ENCODE measurements around a stretch of chr6.

- PRO-cap: no peak
These were observed 42.2 kb downstream of the PPP1R14C start for GRCh38 chr6:150184762-150185636.

GRCh38 chr6:150272471-150273175 is 96.2 kb upstream of the IYD start:
- PRO-cap: no peak

GRCh38 chr6:150403113-150403793 is 34.4 kb downstream of the IYD start:
- PRO-cap: no peak

DNA sequence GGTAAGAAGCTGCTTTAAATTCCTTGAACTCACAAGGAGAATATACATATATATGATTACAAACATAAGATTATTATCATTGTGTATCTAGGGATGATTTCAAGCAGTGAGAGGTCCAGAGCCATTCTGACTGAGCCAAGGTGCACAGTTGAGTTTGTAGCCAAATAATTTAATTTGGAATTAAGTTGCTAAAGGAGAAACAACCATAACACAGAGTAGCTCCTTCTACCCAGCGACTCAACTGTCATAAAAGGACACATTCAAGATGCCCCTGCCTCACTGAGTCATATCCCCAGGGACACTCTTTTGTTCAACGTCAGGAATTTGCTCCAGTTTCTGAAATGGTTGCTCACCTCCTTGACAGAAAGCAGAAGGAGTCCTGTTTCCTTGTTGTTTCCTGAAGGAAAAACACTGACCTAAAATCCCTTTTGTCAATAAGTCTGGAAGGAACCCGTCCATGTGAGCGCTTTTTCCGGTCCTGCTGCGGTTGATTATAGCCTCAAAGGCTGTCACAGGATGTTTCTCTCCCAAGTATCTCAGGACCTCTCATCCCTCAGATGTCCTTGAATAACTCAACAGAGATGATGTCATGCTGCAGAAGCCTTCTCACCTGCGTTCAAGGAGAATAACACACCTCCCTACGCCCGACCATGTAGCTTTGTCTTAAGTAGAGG is 113.7 kb upstream of the PLEKHG1 start:
- PRO-cap: unidirectional peak, minus-strand start at position 243 of the sequence

DNA sequence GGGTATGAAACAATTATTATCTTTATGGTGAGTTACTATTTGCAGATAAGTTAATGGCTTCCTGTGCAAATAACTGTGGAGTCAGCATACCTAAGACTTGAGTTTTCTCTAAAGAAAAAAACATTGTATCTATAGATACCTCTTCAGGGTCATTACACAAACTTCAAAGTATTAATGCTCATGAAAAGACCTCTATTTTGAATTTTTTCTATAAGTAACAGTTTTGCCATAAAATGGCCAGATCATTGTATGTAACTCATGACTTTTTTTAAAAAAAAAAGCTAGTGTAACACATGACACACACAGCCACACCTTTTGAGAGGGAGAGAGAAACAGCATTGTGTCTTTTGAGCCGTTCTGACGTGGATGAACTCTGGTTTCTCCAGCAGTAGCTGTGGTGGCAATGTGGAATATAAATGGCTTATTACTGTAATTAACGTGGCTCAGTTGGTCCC is 36.4 kb downstream of the PLEKHG1 start:
- PRO-cap: no peak

- PRO-cap: no peak
These were observed 80.1 kb downstream of the PLEKHG1 start for GRCh38 chr6:150679740-150680291.

DNA sequence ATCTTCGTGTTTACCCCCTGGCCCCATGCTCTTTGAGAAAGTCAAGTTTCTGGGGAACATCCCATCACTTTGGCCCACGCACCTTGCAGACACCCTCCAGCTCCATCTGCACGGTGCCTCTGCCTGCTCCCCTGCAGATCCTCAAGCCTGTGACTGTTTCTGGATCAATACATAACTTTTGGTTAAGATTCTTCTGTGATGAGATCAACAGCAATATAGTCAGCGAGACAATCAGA is 109.4 kb upstream of the MTHFD1L start:
- PRO-cap: no peak

DNA sequence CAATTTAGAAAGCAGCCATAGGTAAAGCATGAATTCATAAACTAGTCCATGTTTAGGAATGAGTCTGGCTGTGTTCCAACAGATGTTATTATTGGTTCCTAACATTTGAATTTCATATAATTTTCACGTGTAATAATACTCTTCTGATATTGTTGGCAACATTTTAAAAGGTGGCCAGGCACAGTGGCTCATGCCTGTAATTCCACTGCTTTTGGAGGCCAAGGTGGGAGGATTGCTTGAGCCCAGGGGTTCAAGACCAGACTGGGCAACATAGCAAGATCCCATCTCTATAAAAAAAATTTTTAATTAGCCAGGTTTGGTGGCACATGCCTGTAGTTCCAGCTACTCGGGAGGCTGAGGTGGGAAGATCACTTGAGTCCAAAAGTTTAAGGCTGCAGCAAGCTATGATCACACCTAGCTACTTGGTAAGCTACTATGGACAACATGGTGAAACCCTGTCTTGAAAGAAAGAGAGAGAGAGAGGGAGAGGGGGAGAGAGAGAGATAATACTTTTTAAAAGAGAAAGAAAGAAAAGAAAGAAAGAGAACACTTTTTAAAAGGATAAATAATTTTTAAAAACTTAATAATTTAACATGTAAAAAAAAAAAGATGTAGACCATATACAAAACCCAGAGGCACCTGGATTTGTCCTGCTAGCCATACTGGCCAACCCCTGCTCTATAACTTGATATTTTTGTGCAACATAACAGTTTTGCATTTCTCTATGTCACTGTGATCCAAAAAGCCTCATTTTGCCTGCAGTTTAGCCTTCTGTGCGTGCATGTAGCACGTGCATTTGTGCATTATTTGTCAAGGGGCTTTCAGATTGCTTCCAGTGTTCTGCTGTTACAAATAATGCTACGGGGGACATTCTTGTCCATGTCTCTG is 116.4 kb downstream of the MTHFD1L start:
- PRO-cap: no peak

GRCh38 chr6:151118411-151118757 is 121.4 kb upstream of the AKAP12 start:
- PRO-cap: no peak

GRCh38 chr6:151119916-151120457 is 119.8 kb upstream of the AKAP12 start:
- PRO-cap: no peak

- PRO-cap: no peak
These were observed 113.7 kb upstream of the AKAP12 start for GRCh38 chr6:151126023-151126552.

DNA sequence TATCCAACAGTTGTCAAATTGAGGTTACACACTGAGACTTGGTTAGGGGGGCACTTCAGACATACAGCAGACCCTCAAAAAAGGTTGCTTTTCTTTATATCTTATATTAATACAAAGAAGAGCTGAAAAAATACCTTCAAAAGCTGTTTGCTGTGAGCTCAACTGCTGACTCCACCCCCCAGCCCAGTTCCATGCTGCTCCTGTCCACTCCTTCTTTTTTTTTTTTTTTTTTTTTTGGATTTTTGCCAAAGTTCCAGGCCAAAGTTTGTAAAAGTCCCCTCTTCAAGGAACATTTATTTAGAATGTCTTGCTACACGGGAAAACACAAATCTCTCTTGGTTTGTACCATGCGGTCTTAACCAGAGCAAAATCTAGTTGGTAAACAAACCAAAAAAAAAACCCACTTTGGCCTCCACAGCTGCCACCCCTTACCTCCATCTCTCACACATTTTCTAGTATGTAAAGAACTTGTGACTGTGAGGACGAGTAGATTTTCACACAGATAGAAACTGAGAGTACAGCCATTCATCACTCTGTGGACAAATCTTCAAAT is 85.3 kb upstream of the AKAP12 start:
- PRO-cap: no peak

DNA sequence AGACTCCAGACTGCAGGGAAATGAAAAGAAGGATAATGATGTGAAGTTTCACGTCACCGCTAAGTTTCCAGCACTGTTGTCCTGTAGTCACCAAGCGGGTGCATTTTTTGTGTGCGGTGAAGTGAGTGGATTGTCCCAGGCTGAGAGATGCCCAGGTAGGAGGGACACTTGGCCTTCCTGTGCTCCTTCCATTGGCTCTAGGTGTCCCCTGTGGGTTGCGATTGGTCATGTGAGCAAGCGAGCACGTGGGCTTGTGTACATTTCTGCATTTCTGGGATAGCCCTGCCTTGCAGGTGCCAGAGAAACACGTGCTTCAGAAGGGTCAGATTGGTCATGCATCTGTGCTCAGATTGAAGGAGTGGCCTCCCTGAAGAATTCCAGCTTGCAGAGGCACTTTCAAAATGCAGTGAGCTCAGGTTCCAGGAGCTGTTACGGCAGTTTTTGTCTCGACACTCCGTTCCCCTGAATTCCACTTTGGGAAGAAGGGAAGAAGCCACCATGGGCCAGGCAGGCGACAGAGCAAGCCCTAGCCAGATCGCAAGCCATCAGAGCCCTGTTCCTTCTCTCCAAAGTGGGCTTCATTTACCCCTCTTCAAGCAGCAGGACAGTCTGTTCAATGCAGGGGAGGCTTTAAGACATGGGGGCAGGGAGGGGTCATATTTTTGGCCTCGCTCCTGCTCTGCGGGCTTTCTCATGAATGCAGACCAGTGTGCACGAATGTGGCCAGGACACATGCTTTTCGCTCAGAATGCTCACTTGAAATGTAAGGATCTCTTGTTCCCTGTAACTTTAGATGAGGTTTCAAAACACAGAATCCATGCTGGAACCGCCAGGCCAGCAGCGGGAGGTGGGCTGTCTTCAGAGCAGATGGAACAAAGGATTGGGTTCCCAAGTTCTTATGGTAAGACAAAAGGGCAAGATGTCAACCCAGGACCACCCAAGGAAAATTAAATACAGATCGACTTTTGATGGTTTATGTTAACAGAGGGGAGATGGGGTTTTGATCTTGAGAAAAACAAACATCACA is 78.6 kb upstream of the AKAP12 start:
- PRO-cap: no peak

GRCh38 chr6:151242233-151242935 is 2.6 kb downstream of the AKAP12 start:
- PRO-cap: no peak

GRCh38 chr6:151351074-151352038 is 40.0 kb downstream of the ZBTB2 start:
- PRO-cap: no peak

GRCh38 chr6:151410355-151410910 is 19.1 kb upstream of the ZBTB2 start:
- PRO-cap: no peak

DNA sequence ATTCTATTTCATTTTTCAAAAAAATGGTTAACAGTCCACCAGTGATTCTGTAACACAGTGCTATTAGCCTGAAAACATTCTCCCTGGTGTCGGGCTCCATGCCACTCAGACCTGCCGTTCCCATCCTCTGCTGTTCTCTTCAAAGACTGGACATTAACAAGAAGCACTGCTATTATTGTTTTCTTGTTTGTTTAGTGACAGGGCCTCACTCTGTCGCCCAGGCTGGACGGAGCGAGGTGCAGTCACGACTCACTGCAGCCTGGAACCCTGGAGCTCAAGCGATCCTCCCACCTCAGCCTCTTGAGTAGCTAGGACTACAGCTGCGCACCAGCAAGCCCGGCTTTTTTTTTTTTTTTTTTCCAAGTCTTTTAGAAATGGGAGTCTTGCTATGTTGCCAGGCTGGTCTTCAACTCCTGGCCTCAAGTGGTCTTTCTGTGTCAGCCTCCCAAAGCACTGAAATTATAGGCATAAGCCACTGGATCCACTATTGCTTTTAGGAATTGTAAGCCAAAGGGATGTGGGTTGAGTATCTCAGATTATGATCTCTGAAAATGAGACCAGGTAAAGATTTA is 9.5 kb downstream of the RMND1 start:
- PRO-cap: unidirectional peak, minus-strand start at position 129 of the sequence

GRCh38 chr6:151629744-151630318 is 136.0 kb downstream of the CCDC170 start:
- PRO-cap: no peak

DNA sequence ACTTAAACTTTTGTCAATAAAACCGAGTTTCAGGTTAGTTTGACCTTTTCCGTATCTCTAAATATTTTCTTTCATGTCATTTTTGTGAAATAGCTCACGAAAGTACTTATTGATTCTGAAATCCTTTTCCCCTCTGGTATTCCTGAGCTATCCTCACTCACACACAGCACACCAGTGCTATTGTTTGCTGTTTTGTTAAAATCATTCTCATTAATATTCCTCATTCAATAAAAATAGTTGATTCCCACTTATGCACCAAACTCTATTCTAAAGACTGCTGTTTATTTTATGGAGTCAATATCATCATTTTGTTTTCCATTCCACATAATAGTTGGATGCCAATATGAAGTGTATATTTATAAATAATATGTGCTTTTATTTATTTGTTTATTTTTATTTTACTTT is 149.2 kb upstream of the ESR1 start:
- PRO-cap: no peak

GRCh38 chr6:151680802-151682119 is 126.2 kb upstream of the ESR1 start:
- PRO-cap: bidirectional peak, plus-strand start at chr6:151681689, minus-strand start at chr6:151681471

Data from Metastatic Pancreatic Carcinoma in the Ovary (tissue), 1 donor.